Left common carotid artery plus branches (tissue), 1 donor: ENCODE measurements around the gene HHIPL1.

DNA sequence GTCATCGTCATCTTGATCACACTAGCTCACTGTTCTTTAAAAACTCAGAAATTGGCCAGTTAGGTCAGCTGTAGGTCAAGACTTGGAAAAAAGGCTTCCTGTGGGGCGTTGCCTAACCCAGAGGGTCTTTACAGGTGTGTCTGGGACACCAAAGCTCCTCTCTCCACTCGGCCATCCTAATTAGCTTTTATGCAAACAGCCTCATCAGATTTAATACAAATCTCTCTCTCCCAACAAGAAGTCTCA, 239.4 kb downstream of the BCL11B start:
- PRO-cap = no peak

DNA sequence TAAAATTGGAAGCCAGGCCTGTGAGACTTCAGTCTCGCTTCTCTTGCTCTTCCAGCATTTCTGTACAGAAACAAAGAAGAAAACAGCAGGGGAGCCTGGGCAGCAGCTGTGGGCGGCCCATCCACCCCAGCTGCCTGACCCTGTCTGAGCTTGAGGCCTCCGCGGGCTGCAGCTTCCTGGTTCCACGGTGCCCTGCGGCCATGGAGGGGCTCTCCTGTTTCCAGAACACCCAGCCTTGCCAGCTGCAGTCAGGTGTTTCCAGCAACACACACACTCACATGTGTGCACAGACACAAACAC, 178.1 kb downstream of the BCL11B start:
- PRO-cap = no peak

DNA sequence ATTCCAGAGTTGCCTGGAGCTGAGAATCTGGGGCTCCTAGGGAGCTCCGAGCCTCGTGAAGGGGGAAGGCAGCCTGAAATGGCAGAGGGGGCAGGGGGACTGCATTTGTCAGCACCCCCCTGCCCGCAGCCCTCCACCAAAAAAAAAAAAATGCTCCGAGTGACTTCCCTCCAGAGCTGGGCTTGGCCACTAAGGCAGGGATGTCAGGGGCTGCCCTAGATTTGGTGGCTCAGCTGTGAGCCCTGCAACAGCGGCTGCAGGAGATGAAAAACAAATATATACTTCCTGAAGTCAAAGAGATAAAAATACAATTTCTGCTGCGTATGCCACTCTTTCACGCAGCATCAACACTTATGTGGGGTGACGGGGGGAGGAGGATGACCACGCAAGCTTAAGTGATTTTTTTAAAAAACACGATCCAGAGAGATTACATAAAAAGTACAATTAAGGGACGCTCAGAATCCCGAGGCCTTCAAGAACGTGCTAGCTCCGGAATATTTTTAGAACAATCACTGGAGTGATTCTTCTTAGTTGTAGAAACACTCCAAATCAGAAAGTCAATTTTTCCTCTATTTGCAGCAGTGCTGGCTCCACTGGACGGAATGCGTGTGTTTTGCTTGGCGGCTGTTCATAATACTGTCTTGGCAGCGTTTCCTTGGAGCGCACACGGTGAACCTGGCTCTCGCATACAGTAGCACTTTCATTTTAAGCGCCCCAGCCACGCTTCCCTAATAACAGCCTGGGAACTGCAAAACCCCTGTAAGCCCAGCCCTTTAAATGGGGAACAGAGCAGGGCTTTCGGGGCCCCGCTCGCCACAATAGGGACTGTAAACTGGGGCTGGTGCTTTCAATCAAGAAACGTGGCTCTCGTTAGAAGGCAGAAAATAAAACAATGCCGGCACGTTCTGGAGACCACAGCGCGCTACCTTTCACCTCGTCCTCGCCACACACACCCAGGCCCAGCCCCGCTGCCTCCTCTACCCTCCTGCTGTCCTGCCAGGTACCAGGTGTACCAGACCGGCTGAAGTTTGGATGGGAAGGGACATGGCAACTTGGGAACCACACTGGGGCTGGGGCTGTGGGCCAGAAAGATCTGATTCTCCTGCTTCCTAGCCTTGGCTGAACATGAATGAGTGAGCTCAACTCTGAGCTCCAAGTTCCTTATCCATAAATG, 80.0 kb downstream of the BCL11B start:
- PRO-cap = no peak

GRCh38 chr14:99236654-99237574, 35.1 kb downstream of the BCL11B start:
- PRO-cap = no peak

DNA sequence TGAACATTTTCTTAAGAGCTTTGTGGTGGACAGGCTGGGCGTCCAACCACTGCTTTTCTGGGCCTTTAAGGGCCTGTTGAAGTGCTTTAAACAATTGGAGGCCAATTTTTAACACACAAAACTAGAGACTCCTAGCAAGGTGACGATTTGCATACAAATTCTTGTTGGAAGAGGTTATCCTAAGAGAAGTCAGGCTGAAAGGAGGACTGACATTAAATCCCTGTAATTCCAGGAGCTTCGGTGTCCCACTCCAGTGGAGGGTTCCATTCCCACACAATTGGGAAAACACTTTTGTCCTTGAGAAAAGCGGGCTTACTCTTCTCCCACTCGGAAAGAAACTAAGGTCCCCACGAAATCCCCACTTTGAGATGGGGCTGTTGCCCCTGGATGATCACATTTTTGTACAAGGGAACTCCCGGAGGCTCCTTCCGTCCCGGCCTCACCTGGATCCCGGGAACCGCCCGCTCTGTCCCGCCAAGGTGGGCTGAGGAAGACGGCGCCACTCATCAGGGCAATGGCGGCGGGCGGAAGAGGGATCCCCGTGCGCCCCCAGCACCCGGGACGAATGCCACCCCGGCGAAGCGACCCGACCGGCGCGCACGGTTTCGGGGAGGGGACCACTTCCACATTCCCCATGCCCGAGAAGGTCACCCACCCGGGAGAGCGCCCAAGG, 26.8 kb downstream of the BCL11B start:
- PRO-cap = no peak

GRCh38 chr14:99479609-99480494, 807 bp downstream of the SETD3 start:
- PRO-cap = unidirectional peak, plus-strand start at chr14:99480241; unidirectional peak, plus-strand start at chr14:99480435

DNA sequence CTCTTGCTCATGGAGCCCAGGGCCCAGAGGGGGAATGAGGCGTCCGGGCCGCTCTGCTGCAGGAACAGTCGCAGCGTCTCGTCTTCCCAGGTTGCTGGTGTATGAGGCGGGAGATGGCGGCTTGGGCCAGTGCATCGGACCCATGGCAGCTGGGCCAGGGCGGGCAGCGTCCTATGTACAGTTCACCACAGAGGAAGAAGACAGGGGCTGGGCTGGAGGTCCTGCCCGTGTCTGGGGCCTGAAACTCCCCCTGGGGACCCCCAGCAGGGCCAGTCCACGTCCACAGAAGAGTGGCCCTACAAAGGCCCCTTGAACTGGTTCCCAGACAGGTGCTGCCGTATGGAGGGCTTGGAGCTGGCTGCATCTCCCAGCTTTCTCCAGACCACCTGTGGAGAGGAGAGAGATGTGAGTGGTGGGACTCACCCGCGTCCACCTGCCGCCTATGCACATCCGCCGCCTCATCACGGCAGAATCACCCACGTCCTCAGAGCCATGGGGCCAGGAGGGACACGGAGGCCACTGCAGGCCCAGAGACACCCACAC, 33.8 kb downstream of the CCNK start:
- PRO-cap = no peak

- PRO-cap = no peak
These were observed 29.8 kb downstream of the CCDC85C start for GRCh38 chr14:99573911-99574938.

- PRO-cap = no peak
These were observed 27.7 kb downstream of the CCDC85C start for GRCh38 chr14:99576173-99576890.

- PRO-cap = no peak
These were observed 24.7 kb downstream of the CCDC85C start for GRCh38 chr14:99579183-99579818.

GRCh38 chr14:99604718-99605229, 767 bp upstream of the CCDC85C start:
- PRO-cap = no peak

- PRO-cap = no peak
These were observed 8.1 kb upstream of the CCDC85C start for GRCh38 chr14:99612039-99612631.

DNA sequence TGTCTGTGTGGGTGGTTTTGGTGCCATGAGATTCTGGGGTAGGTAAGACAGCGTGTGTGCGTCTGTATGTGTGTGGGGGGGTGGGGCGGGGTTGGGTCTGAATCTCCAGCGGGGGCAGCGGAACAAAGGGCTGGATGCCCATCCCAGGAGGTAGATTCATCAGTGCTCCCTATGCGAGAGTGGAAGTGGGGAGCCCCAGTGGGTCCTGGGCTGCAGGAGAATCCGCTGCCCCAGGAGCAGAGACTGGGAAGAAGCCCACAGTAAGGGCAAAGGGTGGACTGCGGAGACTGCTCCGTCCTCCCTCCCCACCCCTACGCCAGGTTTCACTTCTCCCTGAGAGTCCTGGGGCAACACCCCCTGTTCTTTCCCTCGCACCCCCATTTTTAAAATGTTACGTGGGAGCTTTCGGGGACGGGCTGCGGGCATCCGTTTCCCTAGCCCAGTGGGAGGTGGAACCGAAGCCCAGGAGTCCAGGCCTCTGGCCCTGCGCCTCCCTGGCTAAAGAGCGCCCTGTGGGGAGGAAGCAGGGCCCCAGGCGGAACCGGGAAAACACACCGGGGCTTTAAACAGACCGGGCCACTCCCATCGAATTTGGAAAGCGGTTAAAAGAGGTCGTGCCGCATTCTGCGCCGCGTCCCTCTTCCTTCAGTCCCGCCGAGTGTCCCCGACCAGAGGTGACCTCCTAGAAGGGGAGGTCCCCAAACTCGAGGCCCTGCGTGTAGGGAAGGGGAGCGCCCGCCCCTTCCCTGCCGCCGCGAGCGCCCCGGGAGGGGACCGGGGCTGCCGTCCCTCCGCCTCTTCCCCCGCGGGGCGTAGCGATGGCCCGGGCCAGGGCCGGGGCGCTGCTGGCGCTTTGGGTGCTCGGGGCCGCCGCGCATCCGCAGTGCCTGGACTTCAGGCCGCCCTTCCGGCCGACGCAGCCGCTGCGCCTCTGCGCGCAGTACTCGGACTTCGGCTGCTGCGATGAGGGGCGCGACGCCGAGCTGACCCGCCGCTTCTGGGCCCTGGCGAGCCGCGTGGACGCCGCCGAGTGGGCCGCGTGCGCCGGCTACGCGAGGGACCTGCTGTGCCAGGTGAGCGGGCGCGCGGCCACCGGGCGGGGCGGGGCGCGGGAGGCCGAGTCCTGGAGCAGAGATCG, at the start of gene HHIPL1:
Gene HHIPL1 (plus strand): TSS at position 740 of the 1,138 bp plus-strand sequence.
- PRO-cap = no peak

GRCh38 chr14:99671693-99672280, 12.3 kb upstream of the CYP46A1 start:
- PRO-cap = no peak

DNA sequence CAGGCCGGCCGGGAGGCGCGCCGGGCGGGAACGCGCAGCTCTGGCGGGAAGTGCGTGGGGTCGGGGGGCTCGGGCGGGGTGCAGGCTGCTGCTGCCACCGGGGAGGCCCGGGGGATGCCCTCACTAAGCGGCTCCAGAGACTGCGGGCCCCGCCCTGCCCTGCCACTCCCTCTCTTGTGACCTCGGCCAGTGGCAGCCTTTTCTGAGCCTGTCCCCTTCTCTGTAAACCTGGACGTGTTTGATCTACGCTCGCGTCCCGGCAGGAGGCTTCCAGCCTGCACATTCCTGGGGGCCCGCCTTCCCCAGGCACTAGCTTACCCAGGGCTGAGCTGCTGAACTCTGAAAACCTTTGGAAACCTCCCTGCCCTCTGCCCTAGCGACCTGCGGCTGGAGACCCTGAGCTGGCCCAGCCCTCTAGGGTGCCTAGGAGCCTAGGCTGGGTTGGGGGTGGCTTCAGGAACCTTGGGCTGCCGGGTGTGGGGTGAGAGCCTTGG, 46.4 kb downstream of the CYP46A1 start:
- PRO-cap = no peak

- PRO-cap = no peak
These were observed 20.3 kb upstream of the EML1 start for GRCh38 chr14:99772870-99773414.

GRCh38 chr14:99947580-99948229, 117.5 kb upstream of the EVL start:
- PRO-cap = no peak

- PRO-cap = no peak
These were observed 92.9 kb upstream of the EVL start for GRCh38 chr14:99972164-99972911.

DNA sequence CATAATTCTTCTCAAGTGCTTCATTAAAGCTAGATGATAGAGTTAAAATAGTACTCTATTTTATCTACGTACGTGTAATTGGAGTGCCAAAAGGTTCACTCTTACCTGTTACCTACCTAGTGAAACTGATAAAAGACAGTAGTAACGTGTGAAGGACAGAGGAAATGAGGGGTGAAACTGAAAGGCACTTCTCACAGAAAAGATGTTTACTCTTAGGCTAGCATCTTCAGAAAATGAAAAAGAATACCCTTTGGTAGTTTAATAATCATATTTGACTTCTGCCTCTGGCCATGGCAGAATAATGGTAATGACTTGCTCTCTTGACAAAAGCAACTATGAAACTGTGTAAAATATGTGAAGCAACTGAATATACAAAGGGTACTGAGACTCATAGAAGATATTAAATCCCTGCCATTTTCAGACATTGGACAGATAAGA, 6.4 kb upstream of the EVL start:
- PRO-cap = no peak

GRCh38 chr14:100124391-100125220, 34.8 kb downstream of the DEGS2 start:
- PRO-cap = no peak